GM19240 (cell line): ENCODE results near the gene GAREM2.

GRCh38 chr2:24980667-24980992 is 8.9 kb upstream of the DNAJC27 start:
- RRBS: no CpG with 5 or more reads among the region's 4 CpGs

DNA sequence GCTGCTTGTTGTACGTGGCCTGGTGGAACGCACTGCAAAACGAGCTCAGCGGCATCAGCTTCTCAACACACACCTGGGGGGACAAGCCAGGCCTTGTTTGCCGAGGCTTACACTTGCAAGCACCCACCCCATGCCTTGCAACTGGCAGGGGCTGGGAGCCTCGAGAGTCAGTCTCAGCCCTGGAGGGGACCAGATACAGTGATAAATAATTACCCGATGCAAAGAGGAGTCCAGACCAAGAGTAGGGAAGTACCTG is 78.6 kb upstream of the POMC start:
- RRBS: no CpG with 5 or more reads among the region's 7 CpGs

- RRBS: no CpG with 5 or more reads among the region's 7 CpGs
Measured at GRCh38 chr2:25257026-25257407, 84.7 kb downstream of the DNMT3A start.

- RRBS: no CpG with 5 or more reads among the region's 16 CpGs
Measured at GRCh38 chr2:25291030-25291604, 50.6 kb downstream of the DNMT3A start.

- RRBS: no CpG with 5 or more reads among the region's 7 CpGs
Measured at GRCh38 chr2:25558125-25558842, 115.1 kb downstream of the DTNB start.

DNA sequence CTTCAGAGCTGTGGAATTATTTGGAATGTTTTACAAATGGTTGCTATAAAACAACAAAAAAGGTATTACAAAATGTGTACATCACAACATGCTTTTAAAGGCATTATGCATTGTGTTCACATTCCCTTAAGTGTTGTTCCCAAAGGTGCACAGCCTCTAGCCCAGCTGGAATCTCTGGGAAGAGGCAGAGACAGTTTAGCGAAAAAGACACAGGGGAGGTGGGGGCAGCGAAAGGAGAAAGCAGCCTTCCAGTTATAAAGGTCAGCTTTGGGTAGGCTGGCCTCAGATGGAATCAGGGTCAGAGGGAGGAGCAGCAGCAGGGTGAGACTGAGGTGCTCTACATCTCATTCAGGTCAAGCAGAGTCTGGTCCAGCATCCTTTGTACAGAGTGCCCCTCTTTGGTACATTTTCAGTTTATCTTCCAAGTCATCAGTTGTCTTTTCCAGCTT is 68.7 kb downstream of the ASXL2 start:
- RRBS: no CpG with 5 or more reads among the region's 2 CpGs

GRCh38 chr2:25983111-25983705 is 911 bp upstream of the KIF3C start:
- RRBS: 99% methylated on average over 3 of the region's 15 CpGs

- RRBS: no CpG with 5 or more reads among the region's 14 CpGs
Measured at GRCh38 chr2:26012404-26013219, 21.3 kb upstream of the RAB10 start.

GRCh38 chr2:26067545-26068279 is 33.8 kb downstream of the RAB10 start:
- RRBS: no CpG with 5 or more reads among the region's 2 CpGs

- RRBS: no CpG with 5 or more reads among the region's 4 CpGs
Measured at GRCh38 chr2:26127786-26128007, 45.2 kb upstream of the GAREM2 start.

DNA sequence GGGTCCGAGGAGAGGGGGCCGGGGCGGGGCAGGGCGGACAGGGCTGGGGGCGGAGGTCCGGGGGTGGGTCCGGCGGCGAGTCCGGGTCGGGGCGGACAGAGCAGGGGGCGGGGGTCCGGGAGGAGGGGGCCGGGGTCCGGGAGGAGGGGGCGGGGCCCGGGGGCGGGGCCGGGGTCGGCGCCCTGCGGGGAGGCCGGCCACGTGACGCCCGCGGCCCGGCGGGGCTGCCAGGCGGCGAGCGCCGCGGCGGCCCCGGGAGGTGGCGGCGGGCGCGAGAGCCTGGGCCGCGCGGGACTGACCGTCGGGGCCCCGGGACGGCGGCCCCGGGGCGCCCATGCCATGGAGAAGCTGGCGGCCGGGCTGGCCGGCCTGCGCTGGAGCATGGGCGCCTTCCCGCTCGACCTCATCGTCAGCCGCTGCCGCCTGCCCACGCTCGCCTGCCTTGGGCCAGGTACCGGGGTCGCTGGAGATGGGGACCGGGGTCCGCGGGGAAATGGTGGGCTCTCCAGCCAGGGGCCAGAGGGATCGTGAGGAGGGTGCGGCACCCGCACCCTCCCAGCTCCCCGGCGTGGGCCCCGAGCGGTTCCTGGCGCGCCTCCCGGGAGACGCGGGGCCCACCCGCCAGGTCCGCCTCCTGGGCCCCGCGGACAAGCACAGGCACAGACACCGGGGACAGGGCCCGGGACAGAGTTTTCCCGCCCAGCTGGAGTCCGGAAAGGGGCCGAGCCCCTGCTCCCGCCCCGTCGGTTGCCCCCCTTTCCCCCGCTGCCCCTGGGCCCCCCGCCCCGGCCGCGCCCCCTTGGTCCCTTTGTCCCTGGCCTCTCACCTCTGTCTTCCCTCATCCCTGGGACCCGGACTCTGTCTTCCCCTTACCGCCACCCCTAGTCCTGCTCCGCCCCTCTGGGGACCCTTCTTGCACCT is at the start of gene GAREM2:
Gene GAREM2 (plus strand): TSS at position 207 of the 921 bp plus-strand sequence.
- RRBS: 3% methylated on average over 63 of the region's 100 CpGs

DNA sequence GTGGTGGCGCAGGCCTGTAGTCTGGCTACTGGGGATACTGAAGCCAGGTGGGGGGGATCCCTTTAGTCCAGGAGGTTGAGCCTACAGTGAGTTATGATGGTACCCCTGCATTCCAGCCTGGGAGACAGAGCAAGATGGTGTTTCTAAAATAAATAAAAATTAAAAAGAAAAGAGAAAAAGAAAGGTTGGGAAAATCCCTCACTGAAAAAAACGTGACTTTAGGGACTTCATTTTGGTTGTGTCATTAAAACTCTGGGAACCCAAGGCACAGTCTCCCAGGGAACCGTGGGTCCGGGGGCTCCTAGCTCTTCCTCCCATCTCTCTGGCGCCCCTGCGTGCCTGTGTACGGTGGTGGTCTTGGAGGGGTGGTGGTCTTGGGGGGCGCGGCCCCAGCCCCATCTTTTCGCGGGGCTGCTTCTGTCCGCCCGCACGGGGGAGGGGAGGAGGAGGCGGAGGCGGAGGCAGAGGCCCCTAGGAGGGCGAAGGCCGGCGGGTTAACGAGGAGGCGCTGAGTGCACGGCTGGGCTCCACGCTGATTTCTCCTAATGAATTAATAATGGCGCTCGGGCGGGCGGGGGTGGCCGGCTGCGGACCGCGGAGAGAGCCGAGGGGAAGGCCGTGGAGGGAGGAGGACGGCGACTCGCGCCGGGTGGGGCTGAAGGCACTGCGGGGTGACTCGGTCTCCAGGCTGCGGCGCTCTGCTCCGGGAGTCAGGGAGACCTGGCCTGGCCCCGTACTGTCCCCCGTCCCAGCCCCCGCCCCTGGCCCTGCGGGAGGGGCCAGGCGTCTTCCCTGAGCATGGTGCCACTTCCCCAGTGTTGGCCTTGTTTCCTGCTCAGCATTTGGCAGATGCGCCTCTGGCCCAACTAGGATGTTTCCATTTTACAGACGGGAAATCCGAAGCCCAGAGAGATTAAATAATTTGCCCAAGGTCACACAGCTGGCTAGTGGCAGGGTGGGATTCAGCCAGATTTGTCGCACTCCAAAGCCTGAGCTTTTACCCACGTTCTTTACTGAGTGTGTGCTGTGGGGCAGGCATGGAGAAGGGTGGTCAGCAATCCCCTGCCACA is 5.9 kb downstream of the GAREM2 start:
- RRBS: 4% methylated on average over 20 of the region's 53 CpGs

DNA sequence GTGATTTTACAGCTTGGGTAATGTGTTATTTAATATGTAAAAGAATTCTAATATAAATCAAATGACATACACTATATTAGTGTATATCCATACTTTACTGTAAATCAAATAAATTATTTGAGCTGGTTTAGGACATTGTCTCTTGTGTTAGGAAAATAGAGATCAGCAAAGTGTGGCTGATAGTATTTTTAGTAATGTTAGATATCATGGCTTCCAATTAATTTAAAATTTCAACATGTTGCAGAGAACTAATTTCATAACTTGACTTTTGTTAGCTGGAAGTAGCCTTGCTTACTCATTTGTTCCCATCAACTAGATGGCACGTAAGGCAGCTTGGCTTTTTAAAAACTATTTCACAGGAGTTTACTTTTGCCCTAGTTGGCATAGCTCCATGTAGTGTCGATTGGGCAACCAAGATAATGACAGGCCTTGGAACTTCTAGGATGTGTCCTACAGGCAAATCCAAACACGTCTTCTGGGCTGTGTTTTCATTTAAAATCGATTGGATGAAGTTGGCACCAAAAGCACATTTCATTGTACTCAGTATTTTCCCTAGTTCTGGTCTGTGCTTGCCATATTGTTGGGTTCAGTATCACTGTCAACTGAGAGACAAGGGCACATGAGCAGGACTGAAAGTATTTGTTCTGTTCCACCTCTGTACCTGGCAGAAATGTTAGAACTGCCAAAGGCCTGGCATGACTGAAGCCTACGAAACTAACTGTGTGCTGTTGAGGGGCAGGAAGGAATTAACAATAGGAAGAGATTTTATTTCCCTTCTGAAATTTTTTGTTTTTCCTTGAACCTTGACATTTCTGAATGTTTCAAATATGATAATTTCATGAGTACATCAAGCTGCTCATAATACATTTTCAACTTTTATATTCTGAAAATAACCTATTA is 29.4 kb downstream of the HADHB start:
- RRBS: no CpG with 5 or more reads among the region's 5 CpGs

GRCh38 chr2:26344612-26345255 is 1.2 kb upstream of the SELENOI start:
- RRBS: no CpG with 5 or more reads among the region's 16 CpGs

- RRBS: no CpG with 5 or more reads among the region's 30 CpGs
Measured at GRCh38 chr2:26345256-26345910, 560 bp upstream of the SELENOI start.

- RRBS: no CpG with 5 or more reads among the region's 2 CpGs
Measured at GRCh38 chr2:26356619-26357195, 10.1 kb upstream of the ADGRF3 start.

- RRBS: no CpG with 5 or more reads among the region's 6 CpGs
Measured at GRCh38 chr2:26411313-26412027, 9.8 kb downstream of the DRC1 start.

DNA sequence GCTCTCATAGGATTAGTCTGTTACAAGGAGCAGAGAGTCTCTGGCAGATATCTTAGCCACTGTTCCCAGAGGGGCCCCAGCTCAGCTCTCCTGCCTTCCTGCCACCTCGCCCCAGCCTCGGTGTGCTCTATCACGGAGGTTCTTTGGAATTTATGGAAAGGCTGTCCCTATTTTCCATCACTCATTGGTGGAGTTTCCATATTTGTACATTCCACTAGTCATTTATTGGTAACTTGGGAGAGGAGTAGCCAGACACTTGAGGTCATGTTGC is 21.6 kb downstream of the DRC1 start:
- RRBS: no CpG with 5 or more reads among the region's 3 CpGs

DNA sequence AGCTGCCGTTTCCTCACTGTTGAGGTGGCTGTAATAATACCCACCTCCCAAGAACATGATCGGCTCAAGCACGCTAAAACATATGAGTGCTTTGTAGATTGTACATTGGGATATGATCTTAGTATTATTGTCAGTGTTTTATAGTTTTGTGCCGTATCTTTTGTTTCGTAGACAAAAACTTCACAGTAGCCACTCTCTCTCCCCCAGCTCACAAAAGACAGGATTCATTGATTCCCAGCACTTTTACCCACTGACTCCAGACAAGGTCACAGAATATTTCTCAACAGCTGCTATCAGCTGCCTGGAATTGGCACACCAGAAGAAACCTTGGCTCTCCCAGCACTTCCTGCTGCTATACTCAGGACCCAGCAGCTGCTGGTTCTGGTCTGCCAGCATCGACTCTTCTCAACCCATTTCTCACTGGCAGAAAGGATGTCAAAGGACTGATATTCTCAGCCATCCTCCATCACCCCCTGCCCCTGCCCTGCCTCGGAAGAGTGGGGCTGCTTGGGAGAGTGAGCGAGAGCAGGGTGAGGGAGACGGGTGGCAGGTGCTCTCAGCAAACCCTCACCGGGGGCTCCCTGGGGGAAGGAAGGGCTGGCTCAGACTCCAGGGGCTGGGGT is 74.6 kb downstream of the OTOF start:
- RRBS: no CpG with 5 or more reads among the region's 10 CpGs